ENCODE results near the genes FAM151A, DHCR24 and USP24.

- PRO-cap, result no peak
These were observed at the start of gene FAM151A for GRCh38 chr1:54623192-54623916. TSS of gene FAM151A (minus strand) at chr1:54623525.

GRCh38 chr1:54800063-54800520 is 1.0 kb downstream of the TTC22 start:
- PRO-cap, result no peak

DNA sequence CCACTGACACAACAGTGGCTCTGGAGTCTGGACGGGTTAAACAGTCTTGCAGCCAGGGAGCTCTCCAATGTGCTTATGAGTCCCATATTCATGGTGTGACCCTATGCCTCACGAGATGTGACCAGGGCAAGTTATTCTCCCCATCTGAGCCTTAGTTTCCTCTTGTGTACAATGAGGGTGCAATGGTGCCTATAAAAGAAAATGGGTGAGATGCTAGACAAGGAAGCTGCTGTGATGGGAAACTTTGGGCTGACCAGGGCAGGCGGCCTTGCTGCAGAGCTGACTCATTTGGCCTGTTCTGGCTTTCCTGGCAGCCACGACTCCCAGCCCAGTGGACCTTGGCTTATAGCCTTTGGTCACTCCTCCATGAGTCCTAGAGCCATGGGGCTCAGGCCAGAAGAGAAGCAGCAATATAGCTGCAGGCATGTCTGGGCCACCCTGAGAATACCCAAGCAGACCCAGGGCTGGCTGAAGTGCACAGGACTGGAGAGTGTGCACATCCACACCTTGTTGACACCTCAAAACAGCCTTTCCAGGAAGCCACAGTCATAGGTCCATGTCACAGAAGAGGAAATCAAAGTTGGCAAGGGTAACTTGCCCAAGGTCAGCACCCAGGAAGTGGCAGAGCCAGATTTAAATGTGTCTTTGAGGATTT is 1.8 kb upstream of the LEXM start:
- PRO-cap, result no peak

- PRO-cap, result no peak
These were observed 33.0 kb downstream of the DHCR24 start for GRCh38 chr1:54853895-54854530.

- PRO-cap, result no peak
These were observed 3.0 kb downstream of the DHCR24 start for GRCh38 chr1:54883837-54884522.

GRCh38 chr1:54886254-54887331 is at the start of gene DHCR24:
TSS of gene DHCR24 (minus strand) at chr1:54887195.
- PRO-cap, result unidirectional peak, minus-strand start at chr1:54887195

- PRO-cap, result no peak
These were observed 9.1 kb upstream of the BSND start for GRCh38 chr1:54989480-54990105.

- PRO-cap, result no peak
These were observed 27.0 kb downstream of the PCSK9 start for GRCh38 chr1:55066288-55066750.

DNA sequence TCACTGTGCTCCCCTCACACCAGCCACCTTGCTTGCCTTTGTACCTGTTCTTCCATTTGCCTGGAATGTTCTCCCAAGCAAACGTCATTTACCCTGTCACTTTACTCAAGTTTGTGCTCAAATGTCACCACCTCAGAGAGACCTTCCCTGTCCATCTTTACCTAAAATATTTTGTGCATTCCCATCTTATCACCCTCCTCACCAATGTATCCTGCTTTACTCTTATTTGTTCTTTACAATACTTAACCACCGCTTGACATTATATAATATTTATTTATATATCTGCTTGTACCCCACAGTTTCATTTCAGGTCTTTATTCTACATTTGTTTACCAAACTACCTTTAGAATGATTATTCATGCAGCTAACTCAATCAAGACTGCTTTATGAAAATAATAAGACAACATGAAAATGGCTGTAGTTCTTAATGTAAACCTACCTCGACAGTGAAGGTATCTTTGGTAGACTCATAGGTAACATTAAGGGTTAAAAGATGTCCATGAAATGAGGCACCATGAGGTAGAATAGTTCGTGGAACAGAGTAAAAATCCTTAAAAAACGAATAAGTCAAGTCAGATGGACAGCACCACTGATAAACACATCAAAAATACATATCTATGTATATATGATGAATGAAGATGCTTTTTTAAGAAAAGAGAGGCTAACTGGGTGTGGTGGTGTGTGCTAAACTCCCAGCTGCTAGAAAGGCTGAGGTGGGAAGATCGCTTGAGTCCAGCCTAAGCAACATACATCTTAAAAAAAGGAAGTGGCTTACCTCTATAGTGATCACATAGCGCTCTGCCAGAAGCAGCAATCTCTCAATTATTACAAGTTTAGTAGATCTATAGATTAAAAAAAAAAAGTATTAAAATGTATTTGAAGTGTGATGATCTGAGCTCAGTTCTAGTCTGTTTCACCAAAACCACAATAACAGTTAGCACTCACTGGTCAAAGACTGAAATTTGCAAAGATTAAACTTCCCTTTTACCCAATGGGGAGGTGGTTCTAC is 76.7 kb downstream of the USP24 start:
- PRO-cap, result no peak

- PRO-cap, result bidirectional peak, plus-strand start at chr1:55215423, minus-strand start at chr1:55215353; bidirectional peak, plus-strand start at chr1:55215856, minus-strand start at chr1:55215604
These were observed at the start of gene USP24 for GRCh38 chr1:55215207-55216020. TSS of gene USP24 (minus strand) at chr1:55215364.

DNA sequence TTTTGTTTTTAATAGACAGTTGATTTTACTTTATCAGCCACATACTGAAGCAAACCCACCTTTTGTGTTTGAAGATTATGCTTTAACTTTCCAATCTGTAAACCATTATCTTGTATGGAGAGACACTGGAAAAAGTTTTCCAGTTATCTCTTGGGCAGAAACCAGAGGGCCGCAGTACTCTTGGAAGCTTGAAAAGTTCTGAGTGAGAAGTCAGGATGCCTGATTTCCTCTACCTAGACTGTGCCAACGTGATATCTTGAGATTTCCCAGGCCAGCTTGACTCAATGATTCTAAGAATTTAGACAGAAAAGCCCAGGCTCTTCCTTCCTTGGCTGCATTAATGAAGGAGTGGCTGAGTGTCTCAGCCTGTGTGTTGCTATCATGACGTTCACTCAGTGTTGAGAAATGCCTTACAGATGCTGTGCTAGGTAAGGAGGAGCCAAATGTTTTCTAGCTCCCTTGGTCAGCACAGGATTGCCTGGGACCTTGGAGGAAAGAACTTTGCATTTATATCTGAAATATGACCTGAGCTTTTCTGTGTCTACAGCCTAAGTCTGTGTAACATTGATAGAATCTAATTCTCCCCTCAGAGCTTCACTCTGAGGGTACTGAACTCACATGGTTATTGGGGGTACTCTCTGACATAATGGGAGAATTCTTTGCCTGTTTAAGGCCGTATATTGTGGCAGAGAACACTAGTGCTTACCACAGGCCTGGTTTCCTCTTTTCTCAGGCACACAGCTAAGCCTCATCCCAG is 454.2 kb upstream of the USP24 start:
- PRO-cap, result no peak

DNA sequence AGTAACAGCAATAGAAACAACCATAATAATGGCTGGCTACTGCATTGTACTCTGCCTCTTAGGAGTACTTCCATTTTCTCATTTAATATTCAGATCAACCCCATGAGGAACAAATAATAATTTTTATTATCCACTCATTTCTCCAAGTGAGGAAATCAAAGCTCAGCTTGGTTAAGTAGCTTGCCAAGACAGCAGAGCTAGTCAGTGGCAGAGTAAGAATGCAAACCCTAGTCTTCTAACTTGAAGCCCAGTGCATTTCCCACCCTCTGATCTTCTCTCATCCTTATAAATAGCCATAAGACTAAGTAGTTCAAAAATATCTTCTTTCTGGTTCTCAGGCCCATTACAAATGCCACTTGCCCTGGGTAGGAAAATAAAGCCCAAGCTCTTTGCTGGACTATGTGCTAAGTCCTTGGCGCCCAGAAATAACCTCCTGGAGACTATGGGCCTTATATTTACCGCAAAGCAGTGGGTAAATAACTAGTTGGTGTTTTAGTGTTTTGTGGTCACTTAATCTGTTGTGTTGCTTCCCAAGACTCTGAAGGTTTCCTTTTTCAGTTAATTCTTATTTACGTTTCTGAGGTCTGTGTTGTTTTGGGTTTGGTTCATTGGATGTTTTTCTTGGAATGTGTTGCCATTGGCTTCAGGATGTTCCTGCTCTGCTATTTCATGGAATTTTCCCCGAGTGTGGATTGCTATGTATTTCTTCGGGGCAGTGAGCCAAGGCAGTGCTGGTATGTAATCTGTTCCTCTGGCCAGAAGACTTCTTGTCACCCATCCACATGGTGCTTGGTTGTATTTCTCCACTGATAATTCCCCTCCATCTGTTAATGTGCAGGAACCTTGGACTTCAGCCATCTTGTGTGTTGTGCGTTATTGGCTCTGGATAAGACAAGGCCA is 505.6 kb downstream of the PLPP3 start:
- PRO-cap, result no peak

DNA sequence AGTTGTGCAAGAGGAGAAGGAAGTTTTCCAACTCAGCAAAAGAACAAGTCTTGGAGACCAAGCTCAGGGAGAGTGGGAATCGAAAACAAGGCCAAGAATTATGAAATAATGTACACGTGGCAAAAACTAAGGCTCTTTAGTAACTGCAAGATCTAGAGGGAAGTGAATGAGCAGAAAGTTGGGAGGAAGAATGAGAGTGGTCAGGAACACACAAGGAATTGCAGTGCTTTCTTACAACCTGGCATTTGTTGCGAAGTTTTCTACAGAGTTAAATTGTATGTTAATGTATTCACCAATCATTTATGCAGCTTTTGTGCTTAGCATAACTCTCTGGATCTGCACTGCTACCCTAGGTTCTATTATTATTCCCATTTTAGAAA is 323.4 kb downstream of the PLPP3 start:
- PRO-cap, result no peak

DNA sequence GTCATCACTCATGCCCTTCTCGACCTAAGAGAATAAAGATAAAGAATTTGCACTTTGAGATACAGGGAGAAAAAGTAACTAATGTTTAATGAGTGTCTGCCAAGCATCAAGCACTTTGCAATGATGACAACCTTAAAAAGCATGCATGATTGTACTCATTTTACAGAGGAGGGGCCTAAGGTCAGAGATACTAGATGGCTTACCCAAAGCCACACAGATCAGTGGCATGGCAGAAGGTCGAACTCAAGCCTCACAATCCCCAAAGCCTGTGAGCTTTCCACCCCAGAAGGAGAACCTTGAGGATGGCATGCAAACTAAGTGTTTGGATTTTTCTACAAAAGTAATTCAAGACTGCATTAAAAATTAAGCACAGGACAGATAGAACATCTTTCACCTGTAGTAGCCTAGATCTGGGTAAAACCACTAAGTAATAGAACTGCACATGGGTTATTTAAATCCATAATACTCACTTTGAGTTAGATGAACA is 204.6 kb downstream of the PLPP3 start:
- PRO-cap, result no peak

DNA sequence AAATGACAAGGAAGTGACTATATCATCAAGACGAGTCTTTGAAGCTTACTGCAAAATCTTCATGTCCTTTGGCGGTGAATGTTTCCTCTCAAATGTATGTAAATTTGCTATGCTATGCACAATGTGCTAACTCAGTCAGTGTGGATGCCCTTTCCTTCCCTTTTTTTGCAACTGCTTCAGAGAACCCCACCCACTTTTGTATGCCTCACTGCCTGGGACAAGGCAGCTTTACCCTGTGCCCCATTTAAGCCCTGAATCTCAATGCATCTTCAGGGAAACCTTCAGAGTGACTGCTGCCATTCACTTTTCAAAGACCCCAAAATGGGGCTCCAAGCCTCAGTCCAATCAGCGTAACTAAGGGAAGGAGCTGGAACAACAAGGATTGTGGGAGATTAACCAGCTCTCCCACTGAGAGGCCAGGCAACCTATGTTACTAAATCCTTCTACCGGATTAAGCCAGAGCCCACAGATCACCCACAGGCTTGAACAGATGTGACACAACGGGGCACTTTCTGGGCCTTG is 154.5 kb downstream of the PLPP3 start:
- PRO-cap, result no peak

DNA sequence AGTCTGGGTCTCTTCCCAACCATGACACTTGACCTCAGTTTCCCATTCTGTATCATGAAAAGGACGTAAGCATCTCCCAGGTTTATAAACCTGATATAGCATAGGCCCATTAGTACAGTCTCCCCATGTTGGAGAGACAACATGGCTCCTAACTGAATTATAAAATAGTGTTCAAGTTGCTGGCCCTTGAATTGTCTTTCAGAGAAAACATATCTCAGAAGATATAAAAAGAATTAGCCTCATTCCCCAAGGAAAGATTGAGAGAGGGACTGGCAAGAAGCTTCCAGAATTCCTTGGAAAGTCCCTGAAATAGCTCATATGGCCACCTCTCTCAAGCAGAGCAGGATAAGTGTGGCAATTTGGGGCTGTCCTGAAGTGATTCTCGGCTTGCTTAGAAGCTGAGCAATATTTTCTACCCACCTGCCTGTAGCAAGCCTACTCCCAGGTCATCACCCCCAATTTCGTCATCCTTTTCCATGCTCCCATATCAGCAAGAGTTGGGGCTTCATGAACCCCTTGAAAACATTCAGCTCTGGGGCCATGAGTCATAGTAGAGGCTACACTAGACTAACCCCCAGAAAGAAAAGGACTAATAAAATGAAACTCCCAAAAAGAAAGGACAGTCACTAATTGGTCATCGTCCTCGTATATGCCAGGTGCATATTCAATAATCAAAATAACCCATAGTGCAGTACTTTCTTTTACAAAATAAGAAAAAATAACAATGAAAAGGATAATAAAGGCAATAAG is 131.6 kb downstream of the PLPP3 start:
- PRO-cap, result no peak

- PRO-cap, result no peak
These were observed 59.5 kb downstream of the PLPP3 start for GRCh38 chr1:56519718-56520384.

GRCh38 chr1:56545403-56546287 is 33.7 kb downstream of the PLPP3 start:
- PRO-cap, result no peak

- PRO-cap, result no peak
These were observed 2.5 kb downstream of the PLPP3 start for GRCh38 chr1:56576844-56577240.

- PRO-cap, result no peak
These were observed 824 bp downstream of the PLPP3 start for GRCh38 chr1:56578518-56578960.